ENCODE results near the genes PEX13, SANBR and C2orf74.

DNA sequence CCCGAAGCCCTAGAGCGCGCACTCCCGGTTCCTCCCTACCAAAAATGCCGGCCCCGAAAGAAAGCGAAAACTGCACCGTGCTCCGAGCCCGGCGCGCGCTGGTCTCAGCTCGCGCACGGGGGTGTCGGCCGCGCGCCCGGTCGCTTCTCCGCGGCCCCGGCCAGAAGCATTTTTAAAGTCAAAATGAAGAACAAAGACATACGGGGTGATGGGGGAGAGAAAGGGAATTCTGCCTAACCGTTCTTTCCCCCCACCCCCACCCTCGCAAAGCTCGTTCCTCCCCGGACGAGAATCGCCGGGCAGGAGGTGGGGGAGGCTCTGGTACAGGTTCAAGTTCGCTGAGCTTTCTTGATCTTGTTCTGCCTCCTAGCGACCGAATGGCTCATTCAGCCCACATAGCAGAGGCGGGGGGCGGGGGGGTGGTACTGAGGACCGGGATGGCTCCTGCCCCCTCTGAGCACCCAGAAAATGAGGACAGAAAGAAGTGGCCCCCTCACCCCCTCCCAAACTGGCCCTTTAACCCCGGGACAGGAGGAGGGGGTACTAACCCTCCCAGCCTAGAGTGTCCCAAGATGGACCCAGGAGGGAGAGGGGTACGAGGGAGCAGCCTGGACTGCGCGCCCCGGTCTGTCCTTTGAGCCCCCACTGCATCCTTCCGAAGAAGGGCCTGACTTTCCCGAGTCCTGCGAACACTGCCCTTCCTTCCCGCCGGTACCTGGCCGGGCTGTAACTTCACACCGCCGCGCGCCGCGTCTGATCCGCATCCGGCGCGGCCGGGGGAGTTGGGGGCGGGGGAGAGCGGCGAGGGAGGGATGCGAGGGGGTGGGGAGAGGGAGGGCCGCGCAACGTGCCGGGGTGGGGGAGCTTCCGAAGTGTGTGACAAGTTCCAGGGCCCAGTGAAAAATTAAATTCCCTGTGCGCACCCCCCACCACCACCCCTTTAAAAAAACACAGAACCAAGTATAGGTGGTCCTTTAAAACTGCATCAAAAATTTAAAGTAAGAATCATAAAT, 3.0 kb downstream of the BCL11A start:
- RRBS = 4% methylated on average over 43 of the region's 71 CpGs

DNA sequence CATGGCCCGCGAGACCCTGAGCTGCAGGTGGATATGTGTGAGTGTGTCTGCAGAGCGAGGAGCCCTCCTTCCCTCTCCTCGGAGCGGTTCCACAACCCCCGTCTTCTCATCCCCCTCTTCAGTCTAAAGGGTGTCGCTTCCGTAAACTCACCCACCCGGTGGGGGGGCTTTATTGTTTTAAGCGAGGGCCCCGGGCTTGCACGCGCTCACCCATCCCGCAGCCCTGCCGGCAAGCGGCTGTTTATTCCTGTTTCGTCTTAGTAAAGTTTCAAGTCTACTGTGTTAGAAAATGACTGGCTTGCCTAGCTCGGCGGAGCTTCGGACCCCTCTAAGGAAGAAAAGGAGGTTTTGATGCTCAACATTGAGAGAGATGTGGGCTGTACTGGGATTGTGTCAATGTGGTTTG, 2.0 kb upstream of the BCL11A start:
- RRBS = 0% methylated on average over 5 of the region's 20 CpGs

DNA sequence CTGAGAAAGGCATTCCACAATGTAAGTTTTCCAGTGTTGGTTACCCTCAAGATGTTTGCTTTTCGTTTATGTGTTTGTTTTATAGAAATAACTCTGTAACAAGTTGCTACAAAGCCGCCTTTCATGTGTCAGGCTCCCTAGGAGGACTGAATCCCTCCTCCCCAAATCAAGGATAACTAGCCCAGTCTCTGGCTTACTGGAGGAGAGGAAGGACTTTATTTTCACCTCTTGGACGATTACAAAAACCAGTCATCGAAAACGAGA, 1.1 kb upstream of the PEX13 start:
- RRBS = no CpG with 5 or more reads among the region's 5 CpGs

GRCh38 chr2:61016756-61017782, at the start of gene PEX13:
Gene PEX13 (plus strand): TSS chr2:61017720.
- RRBS = no CpG with 5 or more reads among the region's 50 CpGs

GRCh38 chr2:61065830-61066897, at the start of gene SANBR:
Gene SANBR (plus strand): TSS chr2:61065871.
- RRBS = 3% methylated on average over 37 of the region's 98 CpGs

DNA sequence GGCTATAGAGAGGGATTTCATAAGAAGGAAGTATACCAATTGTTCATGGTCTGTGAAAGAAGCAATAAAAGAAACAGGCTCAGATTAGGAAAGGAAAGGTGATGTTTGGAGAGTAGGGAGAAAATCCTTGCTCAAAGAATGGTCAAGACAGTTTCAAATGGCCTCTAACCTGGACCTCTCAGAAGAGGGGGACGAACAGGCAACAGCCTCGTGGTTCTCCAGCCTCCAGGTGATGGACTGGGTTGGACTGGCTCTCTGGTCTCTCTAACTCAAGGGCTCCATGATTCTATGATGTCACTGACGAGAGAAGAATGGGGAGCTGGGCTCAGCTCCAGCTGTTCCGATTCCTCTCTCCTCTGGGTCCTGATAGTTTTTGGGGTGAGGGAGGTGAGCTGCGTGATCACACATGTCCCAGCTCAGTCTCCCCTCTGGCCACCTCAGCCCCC, at the start of gene C2orf74:
TSS of gene C2orf74 (plus strand) at position 343 of the 446 bp plus-strand sequence.
- RRBS = no CpG with 5 or more reads among the region's 5 CpGs

DNA sequence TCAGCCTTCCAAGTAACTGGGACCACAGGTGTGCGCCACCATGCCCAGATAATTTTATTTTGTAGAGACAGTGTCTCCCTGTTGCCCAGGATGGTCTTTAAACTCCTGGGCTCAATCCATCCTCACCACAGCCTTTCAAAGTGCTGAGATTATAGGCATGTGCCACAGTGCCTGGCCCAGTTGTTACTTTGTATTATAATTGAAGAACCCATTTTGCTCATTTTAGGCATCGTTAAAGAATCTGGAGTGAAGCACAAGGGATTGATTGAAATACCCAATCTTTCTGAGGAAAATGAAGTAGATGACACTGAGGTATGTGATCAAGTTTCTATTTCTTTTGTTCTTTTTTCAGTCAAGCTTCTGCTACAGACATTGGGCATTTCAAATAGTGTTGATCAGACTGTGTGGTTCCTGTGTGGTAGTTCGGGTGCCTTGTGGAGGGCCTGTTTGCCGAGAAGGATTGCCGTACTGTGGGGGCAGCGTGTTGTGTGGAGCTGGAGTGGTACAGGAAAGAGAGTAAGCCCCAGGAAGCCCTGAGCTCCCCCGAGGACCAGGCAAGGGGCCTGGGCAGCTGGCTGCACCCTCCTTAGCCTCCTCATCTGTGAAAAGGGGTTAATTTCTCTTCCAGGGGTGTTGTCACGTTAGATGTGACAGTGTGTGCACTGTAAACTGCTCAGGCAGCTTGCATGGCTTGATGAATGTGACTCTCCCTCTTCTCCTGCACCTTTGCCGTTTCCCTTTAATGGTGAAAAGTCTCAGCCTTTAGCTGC, 19.3 kb downstream of the C2orf74 start:
- RRBS = no CpG with 5 or more reads among the region's 9 CpGs

DNA sequence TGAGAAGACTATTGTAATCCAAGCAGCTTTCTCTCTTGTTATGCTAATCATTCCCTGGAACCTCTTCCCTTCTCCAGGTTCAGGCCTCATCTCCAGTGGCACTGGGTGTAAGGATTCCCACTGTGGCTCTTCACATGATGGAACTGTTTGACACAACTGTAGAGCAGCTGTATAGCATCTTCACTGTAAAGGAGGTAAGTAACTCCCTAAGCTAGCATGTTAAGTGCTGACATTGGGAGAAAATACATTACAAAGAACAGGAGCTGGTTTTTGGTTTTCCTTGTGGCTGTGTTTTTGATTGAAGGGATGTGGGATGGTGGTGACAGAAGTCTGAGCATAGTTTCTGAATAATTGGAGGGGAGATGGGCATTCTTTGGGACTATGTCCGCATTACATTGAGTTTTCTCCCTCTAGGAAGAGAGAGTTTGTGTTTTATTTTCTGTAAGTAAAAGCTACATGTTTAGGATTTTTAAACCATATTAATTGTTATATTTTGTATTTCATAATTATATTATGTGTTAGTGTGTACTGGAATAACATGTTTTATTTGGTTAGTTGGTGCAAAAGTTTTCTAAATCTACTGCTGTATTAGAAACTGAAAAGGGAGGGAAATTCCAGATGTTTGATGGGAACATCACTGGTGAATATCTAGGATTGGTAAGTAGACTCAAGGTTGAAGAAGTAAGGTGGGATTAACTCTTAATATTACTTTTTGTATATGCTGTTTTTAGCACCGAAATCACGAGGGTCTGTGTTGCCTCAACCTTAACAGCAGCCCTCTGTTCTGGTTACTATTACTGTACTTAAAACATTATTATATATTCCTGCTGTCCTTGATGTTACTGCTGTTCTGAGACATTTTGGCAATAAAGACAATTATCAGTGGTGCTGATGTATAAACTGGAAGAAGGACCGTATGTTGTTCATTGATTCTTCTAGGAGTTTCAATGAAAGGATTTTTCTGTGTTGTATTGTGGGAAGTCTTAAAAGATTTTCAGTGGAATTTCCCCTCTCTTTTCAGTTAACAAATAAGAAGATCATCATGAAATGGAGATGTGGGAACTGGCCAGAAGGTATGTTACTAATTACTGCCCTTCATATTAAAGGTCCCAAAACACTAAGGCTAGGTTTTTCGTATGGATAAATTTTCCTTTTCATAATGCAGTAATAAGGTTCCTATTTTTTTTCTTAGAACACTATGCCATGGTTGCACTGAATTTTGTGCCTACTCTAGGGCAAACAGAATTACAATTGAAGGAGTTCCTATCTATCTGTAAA, 23.9 kb downstream of the C2orf74 start:
- RRBS = no CpG with 5 or more reads among the region's 5 CpGs

DNA sequence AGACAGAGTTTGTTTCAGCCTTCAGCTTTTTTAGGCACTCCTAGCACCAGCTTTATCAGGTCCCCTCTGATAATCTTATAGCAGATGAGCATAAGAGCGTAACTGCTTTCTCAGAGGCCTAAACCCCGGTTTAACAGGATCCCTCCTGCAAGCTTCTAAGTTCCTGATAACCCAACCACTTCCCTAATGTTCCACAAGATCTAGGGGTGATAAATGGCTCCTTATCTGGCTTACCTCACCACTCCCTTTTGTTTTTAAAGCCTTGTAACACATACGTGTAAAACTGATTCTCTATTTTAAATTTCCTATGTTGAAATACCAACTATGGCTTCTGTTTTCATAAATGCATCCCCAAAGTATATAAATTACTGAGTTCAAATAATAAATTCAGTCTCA, 126.1 kb downstream of the C2orf74 start:
- RRBS = no CpG with 5 or more reads among the region's 3 CpGs

- RRBS = no CpG with 5 or more reads among the region's 17 CpGs
These were observed 16.3 kb downstream of the CCT4 start for GRCh38 chr2:61872039-61872748.

GRCh38 chr2:61923934-61925170, 18.9 kb downstream of the COMMD1 start:
- RRBS = no CpG with 5 or more reads among the region's 26 CpGs

DNA sequence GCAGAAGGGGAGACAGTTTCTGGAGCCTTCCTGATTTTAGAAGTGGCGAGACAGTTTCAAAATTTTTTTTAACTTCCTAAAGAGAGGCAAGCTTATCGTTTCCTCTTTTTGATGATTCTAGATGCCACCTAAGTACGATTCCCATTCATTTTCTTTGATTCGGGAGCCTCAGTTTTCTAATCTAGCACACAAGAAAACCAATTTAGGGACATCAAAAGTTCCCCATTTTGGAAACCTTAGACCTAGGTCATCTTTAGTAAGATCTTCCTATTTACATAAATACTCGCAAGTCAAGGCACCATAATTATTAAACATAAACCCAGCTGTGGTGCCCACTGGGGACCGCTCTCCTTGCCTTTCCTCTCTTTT, 96.8 kb upstream of the B3GNT2 start:
- RRBS = no CpG with 5 or more reads among the region's 6 CpGs

DNA sequence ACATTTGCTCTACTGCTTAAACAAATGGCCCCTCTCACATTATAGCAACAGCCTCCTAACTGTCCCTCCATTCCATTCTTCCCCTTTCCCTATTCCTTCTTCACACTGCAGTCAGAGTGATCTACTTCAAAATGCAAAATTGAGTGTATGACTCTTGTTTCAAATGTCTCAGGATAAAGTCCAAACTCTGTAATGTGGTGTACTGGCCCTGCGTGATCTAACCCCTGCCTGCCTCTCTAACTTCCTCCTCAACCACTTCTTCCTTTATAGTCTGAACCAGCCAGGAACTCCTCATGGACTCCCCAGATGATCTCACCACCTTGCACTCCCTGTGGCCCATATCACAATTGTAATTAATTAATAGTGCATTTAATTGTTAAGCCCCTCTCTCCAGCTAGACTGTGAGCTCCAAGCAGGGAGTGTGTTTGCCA, 3.1 kb upstream of the B3GNT2 start:
- RRBS = no CpG with 5 or more reads among the region's 1 CpG

DNA sequence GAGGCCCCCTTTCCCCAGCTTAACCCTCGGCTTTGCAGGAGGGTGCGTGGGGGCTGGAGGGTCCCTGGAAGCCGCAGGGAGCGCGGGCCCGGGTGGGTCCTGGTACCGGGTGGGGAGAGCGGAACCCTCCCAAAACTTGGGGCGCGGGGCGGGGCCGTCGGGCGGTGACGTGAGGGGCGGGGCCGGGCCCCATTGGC, 158 bp upstream of the B3GNT2 start:
- RRBS = 2% methylated on average over 9 of the region's 17 CpGs

DNA sequence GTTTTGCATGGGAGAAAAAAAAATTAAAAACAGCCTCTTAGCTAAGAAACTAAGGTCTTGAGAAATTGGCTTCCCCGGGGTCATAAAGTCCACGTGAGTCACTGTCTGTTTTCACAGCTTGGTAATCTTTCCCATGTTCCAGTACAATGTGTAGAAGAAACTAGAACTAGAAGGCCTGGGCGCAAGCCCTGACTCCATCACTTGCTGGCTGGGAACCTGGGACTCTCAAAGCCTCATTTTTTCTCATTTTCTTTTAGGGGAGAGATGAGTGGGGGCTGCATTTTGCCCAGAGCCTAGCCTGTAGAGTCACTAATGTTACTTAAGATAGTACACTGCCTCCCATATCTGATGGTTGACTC, 20.8 kb downstream of the B3GNT2 start:
- RRBS = no CpG with 5 or more reads among the region's 3 CpGs

DNA sequence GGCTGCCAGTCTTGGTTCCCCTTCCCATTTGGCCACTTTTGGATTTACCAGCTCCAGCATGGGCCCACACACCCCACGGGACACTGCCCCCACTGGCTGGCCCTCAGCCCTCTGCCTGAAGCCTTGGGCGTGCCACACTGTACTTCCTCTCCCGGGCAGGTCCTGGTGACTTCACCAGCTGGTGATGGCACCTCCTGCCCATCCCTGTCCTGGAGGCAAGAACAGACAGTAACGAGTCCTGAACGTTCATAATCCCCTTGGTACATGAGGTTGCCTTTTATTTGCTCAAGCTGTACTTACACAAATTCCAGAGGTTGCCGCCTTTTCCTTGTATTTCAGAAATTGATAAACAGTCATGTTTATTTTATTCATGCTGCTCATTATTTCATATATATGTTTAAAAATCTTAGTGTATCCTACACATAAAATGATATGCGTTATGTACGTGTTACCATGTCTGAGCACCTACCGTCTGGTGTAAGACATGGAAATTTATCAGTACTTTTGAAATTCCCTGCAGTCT, 81.0 kb downstream of the TMEM17 start:
- RRBS = no CpG with 5 or more reads among the region's 9 CpGs

- RRBS = no CpG with 5 or more reads among the region's 4 CpGs
These were observed 17.0 kb downstream of the TMEM17 start for GRCh38 chr2:62488951-62489451.

DNA sequence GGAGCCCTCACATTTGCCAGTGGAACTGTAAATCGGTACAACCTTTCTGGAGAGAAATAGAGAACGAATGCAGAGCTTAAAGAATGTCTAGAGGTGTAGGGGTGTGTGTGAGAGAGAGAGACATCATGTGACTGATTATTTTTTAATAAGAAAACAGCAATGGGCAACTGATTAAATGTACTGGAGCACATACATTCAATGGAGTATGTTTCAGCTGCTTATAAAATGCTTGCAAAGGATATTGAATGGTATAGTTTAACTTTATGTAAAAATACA, 392 bp upstream of the TMEM17 start:
- RRBS = no CpG with 5 or more reads among the region's 2 CpGs

- RRBS = no CpG with 5 or more reads among the region's 1 CpG
These were observed 34.2 kb upstream of the TMEM17 start for GRCh38 chr2:62540208-62540640.